ENCODE results near the genes FBXW5, TMEM203, FAM166A and NOXA1.

- CAGE, long polyA plus RNA: start-site peak on the minus strand at chr9:136944606-136944658, 61 and 64 reads in 2 replicates
- RRBS: 1% methylated on average over 17 of the region's 114 CpGs
Observed at GRCh38 chr9:136944287-136945428, at the start of gene FBXW5. Gene FBXW5, minus strand, starts transcription at chr9:136944738.

DNA sequence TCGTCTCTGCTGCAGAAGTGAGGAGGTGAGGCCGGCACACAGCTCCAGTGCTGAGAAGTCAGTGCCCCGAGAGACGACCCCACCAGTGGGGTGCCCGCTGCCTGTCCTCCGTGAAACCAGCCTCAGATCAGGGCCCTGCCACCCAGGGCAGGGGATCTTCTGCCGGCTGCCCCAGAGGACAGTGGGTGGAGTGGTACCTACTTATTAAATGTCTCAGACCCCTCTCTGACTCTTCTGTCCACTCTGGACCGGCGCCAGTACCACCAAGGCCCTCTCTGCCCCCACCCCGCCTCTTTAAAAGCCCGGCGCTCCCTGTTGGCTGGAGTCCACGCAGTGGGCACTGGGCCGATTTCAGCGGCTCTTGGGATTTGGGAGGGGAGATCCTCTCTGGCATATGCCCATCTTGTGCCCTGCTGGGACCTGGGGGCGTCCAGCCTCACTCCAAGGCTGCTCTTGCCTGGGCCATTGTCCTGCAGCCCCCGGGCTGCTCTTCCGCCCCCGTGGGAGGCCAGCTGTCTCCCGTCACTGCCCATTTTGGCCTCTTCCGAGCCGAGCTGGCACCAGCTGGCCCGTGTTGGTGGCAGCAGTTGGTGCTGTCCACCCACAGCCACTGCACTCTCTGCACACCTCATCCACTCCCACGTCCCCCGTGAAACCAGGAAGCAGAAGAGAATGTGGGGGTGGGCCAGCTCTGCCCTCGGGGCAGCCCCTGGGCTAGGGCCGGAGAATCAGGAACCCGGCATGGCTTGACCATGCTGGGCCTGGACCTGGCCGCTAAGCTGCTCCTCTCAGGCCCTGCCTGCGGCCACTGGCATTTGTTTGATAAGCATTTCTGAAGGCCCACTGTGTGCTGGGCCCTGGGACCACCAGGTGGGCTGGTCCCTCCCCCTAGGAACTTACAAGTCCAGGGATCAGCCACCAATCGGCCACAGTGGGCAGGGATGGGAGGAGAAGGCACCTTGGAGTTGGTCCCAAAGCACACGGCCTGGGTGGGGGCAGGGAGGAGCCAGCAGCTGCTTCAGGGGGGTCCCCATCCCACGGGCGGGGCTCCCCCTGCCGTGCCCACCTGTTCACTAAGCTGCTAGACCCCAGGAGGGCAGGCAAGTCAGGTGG, 2.1 kb downstream of the C8G start:
- CAGE, long polyA plus RNA: no peak
- RRBS: 69% methylated on average over 5 of the region's 35 CpGs

GRCh38 chr9:136997807-136998426, 1.5 kb upstream of the CLIC3 start:
- CAGE, long polyA plus RNA: no peak
- RRBS: 75% methylated on average over 7 of the region's 22 CpGs

DNA sequence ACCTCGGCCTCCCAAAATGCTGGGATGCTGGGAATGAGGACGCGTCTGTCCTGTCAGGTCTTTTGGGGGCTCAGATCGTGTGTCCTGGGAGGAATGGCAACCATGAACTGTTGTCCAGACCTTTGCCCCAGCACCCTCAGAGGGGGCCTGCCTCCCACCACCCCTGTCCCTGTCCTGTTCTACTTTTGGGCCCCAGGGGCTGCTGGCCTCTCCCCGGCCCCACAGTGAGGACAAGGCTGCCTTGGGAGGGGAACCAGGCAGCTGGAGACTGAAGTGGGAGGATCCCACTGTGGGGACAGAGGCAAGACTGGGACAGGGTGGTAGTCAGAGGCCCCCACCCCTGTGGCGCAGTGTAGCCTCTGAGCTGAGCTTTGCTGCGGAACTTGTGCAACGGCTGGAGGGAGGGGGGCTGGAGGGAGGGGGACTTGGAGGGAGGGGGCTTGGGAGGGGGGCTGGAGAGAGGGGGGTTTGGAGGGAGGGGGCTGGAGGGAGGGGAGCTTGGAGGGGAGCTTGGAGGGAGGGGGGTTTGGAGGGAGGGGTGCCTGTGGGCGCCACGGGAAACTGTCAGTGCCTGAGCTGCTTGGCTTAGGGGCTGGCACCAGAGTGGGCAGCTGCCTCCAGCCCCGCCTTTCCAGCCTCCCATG, 2.1 kb upstream of the FUT7 start:
- CAGE, long polyA plus RNA: no peak
- RRBS: no CpG with 5 or more reads among the region's 11 CpGs

DNA sequence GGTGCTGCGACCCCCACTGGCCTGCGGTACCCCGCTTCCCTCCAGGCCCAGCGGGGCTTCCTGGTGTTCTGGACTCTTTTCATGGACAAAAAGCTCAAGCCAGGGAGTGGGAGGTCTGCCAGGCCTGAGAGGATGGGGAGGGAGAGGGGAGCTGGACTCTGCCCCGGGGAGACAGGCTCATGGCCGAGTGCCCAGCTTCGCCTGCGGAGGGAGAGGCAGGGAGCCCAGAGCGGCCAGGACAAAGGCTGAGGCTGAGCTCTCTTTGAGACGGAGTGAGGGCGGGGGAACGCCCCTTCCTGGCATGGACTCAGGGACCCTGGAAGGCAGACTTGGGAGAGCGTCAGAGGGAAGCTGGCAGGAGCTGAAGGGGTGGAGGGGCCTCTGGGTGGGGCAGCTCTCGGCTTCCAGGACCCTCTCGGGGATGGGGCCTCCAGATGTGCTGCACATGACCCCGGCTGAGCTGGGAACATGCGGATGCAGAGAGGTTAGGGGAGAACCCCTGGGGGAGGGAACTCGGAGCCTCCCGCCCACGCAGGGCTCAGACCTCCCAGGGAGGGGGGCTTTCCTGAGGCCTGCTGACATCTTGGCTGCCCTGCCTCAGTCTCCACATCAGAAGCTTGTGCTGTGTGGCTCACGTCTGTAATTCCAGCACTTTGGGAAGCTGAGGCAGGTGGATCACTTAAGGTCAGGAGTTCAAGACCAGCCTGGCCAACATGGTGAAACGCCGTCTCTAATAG, 1.9 kb upstream of the ENTPD2 start:
- CAGE, long polyA plus RNA: no peak
- RRBS: no CpG with 5 or more reads among the region's 23 CpGs

DNA sequence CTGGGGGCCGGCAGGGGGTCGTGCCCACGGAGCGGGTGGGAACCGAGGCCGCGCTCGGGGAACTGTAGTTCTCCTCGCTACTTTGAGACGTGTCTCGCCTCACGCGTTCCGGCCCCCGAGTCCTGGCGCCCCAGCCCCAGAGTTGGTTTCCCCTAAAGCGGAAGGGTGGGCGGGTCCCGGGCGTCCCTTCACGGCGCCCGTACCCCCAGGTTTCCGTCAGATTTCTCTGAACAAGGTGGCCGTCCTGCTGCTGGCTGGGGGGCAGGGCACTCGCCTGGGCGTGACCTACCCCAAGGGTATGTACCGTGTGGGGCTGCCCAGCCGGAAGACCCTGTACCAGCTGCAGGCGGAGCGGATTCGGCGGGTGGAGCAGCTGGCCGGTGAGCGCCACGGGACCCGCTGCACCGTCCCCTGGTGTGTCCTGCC, 537 bp downstream of the UAP1L1 start:
- CAGE, long polyA plus RNA: no peak
- RRBS: 3% methylated on average over 25 of the region's 38 CpGs

DNA sequence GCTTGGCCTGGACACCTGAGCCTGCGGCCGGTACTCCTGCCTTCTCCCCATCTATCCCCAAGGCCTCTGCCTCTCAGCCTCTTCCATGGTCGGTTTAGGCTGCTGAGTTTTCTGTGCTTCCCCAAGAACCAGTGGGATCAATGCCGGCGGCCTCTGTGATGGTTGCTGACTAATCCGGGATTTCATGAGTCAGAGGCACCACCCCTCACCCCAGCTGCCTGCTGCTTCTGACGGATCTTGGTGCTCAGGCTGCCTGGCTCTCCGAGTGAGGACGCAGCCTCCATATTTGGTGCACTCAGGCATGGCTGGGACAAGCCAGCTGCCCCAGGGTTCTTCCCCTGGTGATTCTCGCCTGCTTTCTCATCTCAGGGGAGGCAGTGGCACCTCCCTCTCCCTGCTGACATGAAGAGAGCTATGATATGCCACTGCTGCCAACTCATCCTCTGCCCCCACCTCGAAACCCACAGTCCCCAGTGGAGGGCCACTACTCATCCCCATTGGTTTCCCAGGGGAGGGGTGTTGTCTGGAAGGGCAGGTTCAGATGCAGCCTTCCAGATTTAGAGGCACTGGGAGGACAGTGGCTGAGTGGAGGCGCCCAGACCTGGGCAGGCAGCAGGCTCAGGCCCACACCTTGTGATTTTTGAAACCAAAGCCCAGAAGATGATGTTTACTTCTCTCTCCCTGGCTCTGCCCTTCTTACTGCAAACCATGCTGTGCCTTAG, 3.2 kb upstream of the MAN1B1 start:
- CAGE, long polyA plus RNA: no peak
- RRBS: 3% methylated on average over 2 of the region's 12 CpGs

- CAGE, long polyA plus RNA: no peak
- RRBS: no CpG with 5 or more reads among the region's 40 CpGs
Observed at GRCh38 chr9:137087235-137087953, 609 bp downstream of the MAN1B1 start.

DNA sequence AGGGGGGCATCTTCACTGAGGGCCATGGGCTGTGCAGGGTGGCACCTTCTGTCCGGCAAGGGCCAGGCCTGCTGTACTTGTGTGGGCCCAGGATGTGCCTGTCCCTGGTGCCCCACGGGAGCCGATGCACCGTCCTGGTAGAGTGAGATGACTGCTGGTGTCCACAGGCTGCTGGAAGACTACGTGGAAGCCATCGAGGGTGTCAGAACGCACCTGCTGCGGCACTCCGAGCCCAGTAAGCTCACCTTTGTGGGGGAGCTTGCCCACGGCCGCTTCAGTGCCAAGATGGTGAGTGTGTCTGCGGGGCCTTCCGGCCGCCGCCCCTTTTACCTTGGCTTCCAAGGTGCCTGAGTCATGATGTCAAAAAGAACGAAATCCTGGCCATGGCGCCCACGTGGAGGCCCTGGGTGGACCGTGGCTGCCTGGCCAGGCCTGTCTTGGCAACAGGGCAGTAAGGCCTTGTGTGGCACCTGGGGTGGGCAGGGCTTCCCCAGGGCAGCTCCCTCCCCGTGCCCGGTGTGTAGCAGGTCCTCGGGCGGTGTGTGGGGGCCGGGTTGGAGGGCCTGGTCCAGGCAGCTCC, 7.9 kb downstream of the DPP7 start:
- CAGE, long polyA plus RNA: no peak
- RRBS: no CpG with 5 or more reads among the region's 24 CpGs

DNA sequence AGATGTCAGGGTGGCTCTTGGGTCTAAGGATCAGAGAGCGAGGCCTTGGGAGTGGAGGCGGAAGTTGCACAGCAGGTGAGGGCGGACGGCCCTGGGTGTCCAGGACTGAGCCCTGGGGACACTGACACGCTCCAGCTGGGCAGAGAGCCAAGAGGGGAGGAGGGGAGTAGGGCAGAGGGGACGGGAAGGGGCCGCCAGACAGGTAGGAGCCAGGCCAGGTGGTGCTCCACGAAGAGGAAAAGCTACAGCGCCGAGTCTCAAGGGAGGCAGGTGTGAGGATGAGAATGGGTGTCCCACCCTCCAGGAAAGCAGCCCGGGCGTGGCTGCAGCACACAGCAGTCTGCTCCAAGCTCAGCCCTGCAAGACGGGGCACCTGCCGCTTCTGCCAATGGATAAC, 5.0 kb downstream of the TPRN start:
- CAGE, long polyA plus RNA: no peak
- RRBS: no CpG with 5 or more reads among the region's 14 CpGs

DNA sequence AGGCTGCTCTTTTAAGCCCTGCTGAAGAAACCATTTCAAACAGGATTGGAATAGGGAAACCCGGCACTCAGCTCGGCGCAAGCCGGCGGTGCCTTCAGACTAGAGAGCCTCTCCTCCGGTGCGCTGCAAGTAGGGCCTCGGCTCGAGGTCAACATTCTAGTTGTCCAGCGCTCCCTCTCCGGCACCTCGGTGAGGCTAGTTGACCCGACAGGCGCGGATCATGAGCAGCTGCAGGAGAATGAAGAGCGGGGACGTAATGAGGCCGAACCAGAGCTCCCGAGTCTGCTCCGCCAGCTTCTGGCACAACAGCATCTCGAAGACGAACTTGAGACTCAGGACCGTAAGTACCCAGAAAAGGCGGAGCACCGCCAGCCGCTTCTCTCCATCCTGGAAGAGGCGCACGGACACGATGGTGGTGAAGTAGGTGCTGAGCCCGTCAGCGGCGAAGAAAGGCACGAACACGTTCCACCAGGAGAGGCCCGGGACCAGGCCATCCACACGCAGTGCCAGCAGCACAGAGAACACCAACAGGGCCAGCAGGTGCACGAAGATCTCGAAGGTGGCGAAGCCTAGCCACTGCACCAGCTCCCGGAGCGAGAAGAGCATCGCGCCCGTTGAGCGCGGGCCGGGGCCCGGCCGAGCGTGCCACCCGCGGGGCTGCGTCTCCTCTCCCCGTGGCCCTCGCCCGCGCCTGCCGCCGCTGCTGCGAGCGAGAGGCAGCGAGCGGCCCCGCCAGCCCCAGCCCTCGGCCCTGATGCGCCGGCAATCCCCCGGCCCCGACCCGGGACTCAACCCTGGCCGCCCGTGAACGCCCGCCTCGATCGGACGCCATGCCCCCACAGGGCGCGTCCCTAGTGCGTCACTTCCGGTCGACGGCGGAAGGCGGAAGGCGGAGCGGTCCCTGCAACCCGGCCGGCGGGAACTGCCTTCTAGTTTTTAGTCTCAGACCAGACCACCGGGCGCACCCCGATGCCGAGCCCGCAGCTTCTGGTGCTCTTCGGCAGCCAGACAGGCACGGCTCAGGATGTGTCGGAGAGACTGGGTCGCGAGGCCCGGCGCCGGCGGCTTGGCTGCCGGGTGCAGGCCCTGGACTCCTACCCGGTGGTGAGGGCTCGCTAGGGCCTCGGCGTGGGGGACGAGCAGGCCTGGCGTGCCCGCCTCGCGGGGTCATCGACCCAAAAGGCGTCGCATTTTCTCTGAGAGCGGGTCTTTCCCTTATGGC, at the start of gene TMEM203:
Gene TMEM203 (minus strand): TSS at position 840 of the 1,222 bp plus-strand sequence.
- CAGE, long polyA plus RNA: no peak
- RRBS: 3% methylated on average over 41 of the region's 118 CpGs

DNA sequence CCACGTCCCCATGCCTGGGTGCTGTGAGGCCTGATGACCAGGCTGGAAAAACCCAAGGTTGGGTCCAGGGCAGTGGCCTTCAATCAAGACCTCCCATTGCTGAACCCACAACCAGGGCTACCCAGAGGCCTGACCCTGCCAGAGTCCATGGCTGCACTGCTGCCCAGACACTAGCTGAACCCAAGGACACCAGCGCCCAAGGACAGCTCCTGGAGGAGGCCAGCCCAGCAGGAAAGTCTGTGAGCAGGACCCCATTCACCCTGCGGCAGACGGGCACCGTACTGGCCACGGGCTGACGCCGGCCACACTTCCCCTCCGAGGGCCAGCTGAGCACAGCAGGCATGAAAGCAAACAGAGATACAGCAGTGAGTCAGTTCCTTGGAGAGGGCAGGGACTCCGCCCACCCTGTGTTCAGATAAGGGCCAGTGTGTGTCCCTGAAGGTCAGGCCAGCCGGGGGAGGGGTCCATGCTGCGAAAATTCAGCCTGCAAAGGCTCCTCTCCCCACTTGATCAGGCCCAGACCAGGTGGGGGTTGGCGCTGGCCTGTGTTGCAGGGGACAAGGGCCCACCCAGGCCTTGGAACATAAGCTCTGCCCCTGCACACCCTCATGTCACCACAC, 1.5 kb downstream of the ENSG00000284976 start:
- CAGE, long polyA plus RNA: no peak
- RRBS: no CpG with 5 or more reads among the region's 13 CpGs

GRCh38 chr9:137232401-137232994, 1.8 kb downstream of the SLC34A3 start:
- CAGE, long polyA plus RNA: no peak
- RRBS: 43% methylated on average over 3 of the region's 29 CpGs

DNA sequence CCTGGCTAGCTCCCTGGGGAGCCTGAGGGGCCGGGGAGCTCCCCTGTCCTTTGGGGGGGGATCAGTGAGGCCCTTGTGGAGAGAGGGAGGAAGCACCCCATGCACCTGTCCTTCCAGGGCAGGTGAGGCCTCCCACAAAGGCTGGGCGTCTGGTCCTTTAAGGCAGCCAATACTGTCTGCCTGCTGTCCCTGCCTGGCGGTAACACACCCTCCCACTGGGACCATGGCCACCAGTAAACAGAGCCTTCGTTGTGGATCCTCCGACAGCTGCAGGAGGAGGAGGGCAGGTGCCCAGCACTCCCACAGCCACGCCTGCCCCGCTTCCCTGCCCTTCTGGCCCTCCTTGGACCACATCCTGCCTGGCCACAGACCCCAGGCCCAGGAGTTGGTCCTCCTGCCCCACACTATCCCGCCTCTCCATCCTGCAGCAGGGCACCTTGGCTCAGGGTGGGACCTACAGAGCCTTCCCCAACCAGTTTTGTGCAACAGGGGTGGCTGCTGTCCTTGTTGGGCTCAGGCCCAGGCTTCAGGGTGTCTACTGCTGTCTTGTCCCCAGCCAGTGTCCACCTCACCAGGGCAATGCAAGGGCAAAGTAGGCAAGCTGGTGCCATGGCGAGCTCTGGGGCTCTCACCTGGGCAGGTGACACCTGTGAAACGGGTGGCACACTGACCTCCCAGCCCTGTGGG, 3.0 kb upstream of the TUBB4B start:
- CAGE, long polyA plus RNA: no peak
- RRBS: no CpG with 5 or more reads among the region's 10 CpGs

- CAGE, long polyA plus RNA: no peak
- RRBS: 33% methylated on average over 4 of the region's 9 CpGs
Observed at GRCh38 chr9:137247639-137248059, at the start of gene FAM166A. Gene FAM166A, minus strand, starts transcription at chr9:137247751.

GRCh38 chr9:137268415-137269135, 9.0 kb upstream of the TOR4A start:
- CAGE, long polyA plus RNA: no peak
- RRBS: no CpG with 5 or more reads among the region's 16 CpGs

DNA sequence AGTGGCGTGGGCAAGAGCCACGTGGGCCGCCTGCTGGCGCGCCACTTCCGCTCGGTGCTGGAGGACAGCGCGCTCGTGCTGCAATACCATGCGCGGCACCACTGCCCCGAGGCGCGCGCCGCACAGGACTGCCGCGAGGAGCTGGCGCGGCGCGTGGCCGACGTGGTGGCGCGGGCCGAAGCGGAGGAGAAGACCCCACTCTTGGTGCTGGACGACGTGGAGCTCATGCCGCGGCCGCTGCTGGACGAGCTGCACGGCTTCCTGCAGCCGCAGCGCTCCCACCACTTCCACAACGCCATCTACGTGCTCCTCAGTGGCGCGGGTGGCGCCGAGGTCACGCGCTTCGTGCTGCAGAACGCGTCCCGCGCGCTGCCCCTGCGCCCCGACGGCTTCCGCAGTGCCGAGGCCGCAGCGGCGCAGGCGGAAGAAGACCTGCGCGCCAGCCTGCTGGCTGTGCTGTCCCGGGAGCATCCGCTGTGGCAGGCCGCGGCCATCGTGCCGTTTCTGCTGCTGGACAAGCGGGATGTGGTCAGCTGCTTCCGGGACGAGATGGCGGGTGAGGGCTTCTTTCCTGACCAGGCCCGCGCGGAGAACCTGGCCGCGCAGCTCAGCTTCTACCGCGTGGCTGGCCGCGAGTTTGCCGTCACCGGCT, 1.9 kb downstream of the TOR4A start:
- CAGE, long polyA plus RNA: no peak
- RRBS: 90% methylated on average over 13 of the region's 84 CpGs

GRCh38 chr9:137423063-137423768, at the start of gene NOXA1:
Gene NOXA1, plus strand, starts transcription at chr9:137423393.
- CAGE, long polyA plus RNA: no peak
- RRBS: 2% methylated on average over 57 of the region's 95 CpGs

- CAGE, long polyA plus RNA: no peak
- RRBS: no CpG with 5 or more reads among the region's 10 CpGs
Observed at GRCh38 chr9:137429360-137429676, 6.1 kb downstream of the NOXA1 start.

DNA sequence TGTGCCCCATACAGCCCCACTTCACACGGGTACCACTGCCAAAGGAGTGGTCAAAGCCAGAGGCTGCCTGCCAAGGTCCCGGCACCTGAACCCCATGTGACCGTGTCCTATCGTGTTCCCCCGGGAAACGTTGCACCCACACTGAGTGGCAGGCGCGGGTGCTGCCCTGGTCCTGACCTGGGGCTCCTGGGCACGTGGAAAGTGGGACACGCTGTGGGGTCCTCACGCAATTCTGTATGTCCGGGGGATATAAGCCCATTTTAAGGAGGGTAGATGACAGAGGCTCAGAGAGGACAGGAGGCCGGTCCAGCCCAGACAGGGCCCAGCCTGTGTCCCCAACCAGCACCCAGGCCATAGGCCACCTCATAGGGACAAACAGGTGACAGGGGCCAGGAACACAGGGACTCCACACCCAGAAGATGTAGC, 1.8 kb downstream of the ENTPD8 start:
- CAGE, long polyA plus RNA: no peak
- RRBS: 88% methylated on average over 9 of the region's 13 CpGs